Panc1 (cell line): ENCODE results near the gene MAOA.

DNA sequence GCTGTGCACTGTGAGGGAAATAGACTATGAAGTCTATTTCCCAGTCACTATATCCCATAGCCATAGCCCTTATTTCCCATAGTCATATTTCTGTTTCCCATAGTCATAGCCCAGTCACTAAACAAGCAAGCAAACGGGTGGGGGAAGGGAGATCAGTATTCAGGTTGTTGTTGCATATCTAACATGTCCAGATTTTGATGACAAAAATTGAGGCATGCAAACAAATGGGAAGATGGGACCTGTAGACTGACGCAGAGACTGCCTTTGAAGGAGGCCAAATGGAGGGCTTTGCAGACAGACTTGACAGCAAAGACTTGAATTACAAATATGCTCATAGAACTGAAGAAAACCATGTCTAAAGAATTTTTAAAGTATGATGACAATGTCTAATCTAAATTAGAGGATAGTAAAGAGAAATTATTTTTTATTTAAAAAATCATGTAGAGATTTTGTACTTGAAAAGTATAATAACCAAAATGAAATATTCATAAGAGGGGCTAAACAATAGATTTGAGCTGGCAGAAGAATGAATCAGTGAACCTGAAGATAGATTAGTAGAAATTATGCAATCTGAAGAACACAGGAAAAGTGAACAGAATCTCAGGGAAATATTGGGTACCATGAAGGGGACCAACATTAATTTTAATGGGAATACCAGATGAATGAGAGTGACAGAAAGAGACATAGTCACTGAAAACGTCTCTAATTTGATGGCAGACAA is 72.4 kb downstream of the USP9X start:
- RRBS, 2 experiments, result no CpG with 5 or more reads among the region's 3 CpGs

DNA sequence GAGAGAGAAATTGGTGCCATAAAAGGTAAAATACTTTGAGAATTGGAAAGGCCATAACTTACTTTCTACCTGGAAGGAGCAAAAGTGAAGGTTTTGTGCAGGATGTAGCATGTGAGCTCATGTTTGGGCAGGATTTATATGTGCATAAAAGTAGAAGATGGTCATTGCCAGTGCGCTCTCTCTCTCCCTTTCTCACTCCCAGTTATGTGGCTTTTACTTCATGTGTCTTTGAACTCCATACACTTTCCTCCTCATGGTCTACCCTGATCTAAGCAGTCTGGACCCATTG is 106.5 kb downstream of the USP9X start:
- RRBS, 2 experiments, result no CpG with 5 or more reads among the region's 1 CpG

DNA sequence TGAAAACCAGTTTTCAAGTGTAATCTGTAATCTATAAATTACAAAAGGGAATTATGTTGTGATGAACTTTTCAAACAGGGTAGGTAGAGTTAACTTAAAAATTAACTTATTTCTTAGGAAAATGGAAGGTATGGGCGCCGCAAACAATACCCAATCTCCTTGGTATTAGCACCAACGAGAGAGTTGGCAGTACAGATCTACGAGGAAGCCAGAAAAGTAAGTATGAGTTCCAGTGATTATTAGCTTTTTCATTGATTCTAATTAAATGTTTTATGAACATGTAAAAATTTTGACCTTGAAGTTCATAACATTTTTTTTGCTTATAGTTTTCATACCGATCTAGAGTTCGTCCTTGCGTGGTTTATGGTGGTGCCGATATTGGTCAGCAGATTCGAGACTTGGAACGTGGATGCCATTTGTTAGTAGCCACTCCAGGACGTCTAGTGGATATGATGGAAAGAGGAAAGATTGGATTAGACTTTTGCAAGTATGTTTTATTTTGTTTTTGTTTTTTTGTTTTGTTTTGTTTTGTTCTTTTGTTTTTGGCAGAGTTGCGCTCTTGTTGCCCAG is 10.0 kb downstream of the DDX3X start:
- RRBS, 2 experiments, result no CpG with 5 or more reads among the region's 12 CpGs

- RRBS, 2 experiments, result under 1 to 5% methylated on average over 22 of the region's 69 CpGs
Measured at GRCh38 chrX:41441761-41443166, 4.9 kb upstream of the NYX start.

GRCh38 chrX:43655978-43656804 is at the start of gene MAOA:
MAOA (plus strand) TSS chrX:43656299.
- RRBS, 2 experiments, result 0 to 15% methylated on average over 1 to 3 of the region's 36 CpGs

DNA sequence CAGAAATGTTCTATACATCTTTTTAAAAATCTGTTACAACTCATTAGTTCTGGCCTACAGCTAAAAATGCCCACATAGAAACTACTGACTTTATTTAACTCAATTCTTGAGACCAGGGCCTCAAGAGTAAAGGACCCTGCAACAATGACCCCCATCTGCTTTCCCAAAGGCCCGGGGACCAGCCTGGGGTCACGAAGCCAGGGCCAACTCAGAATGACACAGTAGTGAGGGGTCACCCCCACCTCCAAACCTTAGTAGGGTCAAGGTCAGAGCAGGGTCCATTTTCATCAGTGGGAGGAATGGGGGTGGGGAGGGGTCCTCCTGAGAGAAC is 544 bp downstream of the FUNDC1 start:
- RRBS, 2 experiments, result no CpG with 5 or more reads among the region's 2 CpGs

GRCh38 chrX:44891353-44892001 is 18.5 kb downstream of the KDM6A start:
- RRBS, 2 experiments, result no CpG with 5 or more reads among the region's 9 CpGs

- RRBS, 2 experiments, result no CpG with 5 or more reads among the region's 6 CpGs
Measured at GRCh38 chrX:44915242-44915698, 42.3 kb downstream of the KDM6A start.

GRCh38 chrX:45064563-45065815 is 135.7 kb downstream of the DIPK2B start:
- RRBS, 2 experiments, result no CpG with 5 or more reads among the region's 4 CpGs

- RRBS, 2 experiments, result no CpG with 5 or more reads among the region's 7 CpGs
Measured at GRCh38 chrX:45069474-45070482, 130.9 kb downstream of the DIPK2B start.

DNA sequence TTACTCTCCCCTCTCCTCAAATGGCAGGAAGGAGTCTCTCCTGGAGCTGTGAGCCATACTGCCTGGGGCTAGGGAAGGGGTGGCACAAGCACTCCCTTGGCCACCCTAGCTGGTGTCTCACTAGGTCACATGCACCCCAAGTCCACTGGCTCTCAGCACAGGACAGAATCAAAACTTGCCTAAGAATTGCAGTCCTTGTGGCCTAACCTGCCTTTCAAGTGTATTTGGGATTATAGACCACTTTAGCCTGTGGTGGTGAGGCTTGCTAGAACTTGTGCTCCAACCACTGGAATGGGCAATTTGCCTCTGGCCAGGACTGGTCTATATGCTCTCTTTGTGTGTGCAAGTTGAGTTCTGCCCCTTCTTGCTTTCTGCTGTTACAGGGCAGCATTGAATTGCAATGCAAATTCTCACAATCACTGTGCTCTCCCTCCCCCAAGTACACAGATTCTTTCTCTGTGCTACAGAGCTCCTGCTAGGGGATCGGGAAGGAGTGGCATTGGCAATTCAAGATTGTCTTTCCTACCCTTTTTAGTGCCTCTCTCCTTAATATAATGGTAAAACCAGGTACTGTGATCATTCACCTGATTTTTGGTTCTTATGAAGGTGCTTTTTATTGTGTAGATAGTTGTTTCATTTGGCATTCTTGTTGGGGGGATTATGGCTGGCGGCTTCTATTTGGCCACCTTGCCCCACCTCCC is 233.6 kb upstream of the DIPK2B start:
- RRBS, 2 experiments, result no CpG with 5 or more reads among the region's 2 CpGs

DNA sequence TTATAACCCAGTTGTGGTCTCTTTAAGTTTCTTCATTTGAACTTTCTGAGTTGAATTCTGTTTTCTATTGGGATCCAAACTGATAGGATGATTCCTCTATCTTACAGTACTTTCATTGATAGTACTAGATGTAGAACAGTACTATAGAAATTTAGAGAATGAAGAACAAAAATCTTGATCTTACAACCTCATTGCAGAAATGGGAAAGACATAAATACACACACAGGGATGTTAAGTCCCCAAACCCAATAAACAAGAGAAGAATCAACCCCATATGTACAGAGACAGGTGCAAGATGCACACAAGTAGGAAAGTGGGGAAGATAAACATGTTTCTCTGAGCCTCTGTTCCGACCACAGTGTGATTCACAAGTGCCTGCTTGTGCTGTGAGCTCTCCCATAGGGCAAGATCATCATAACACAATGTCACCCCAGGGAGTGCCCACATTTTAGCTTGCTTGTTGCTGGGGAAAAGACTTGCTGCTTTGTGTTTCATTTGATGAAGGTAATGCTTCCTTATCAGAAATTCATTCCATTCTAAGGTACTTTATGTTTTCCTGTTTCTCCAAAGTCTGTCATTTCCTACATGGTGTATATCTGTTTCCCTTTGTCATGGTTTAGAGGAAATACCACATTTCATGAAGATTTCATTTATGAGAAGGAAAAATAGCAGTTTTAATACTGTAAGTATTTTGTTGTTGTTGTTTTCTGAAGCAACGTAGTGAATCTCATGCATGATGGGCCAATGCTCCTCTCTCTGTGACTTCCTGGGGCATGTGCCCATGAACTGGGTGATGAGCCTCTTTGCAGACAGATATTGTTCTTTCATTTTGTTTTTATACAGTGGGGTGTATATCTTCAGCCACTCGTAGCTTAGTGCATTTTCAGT is 304.5 kb upstream of the DIPK2B start:
- RRBS, 2 experiments, result no CpG with 5 or more reads among the region's 3 CpGs

- RRBS, 2 experiments, result no CpG with 5 or more reads among the region's 8 CpGs
Measured at GRCh38 chrX:45765584-45766371, 565.1 kb upstream of the DIPK2B start.

DNA sequence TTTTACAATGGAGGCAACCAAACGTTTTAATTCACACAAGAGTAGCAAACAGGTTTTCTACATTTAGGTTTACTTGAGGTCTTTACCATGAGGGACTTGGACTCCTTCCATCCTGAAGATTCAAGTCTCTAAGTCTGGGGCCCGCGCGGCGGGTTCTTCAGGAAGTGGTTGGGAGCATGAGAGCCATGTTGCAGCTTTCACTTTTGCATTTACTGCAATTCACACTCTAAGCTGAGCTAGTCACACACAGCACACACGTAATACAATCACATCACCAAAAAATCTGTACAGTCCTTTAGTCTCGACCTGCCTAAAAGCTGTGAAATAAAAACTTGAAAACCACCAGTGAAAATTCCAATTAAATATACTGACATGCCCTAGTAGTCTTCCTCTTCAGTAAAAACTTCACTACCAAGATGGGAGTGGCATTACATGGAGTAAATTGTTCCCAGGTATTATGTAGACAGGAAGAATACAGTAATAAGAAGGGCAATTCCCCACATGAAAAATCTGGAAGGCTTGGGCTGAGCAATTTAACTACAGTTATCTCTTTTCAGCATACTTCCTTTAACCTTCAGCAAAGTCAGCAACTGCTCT is 571.0 kb upstream of the DIPK2B start:
- RRBS, 2 experiments, result no CpG with 5 or more reads among the region's 7 CpGs

- RRBS, 2 experiments, result under 1 to 6% methylated on average over 16 to 24 of the region's 72 CpGs
Measured at GRCh38 chrX:45851074-45851787, 595.9 kb upstream of the KRBOX4 start.

DNA sequence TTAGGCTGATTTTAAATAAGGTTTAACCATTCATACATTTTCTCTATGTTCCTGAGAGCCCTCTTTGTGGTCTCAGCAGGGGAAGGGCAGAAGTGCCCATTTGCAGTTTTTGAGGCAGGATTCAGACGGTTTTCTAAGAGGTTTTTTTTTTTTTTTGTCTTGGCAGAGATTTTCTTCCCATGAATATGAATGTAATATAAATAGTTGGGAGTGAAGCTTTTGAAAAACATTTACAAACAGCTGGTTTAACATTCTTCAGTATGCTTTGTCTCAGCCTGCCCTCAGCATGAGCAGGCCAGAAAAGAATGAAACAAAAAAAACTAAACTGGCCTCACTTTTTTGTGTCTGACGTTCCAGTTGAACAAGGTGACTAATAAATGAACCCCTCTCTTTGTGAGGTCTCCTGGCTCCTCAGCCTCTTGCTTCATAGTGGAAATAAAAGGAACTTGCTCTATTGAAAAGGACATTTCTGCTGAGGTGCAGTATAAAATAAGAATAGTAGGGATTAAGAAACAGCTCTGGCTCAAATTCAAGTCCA is 9.3 kb downstream of the CHST7 start:
- RRBS, 2 experiments, result no CpG with 5 or more reads among the region's 2 CpGs

GRCh38 chrX:46628374-46629143 is 55.0 kb downstream of the CHST7 start:
- RRBS, 2 experiments, result no CpG with 5 or more reads among the region's 2 CpGs

- RRBS, 2 experiments, result no CpG with 5 or more reads among the region's 9 CpGs
Measured at GRCh38 chrX:46791826-46792388, 33.0 kb upstream of the SLC9A7 start.

DNA sequence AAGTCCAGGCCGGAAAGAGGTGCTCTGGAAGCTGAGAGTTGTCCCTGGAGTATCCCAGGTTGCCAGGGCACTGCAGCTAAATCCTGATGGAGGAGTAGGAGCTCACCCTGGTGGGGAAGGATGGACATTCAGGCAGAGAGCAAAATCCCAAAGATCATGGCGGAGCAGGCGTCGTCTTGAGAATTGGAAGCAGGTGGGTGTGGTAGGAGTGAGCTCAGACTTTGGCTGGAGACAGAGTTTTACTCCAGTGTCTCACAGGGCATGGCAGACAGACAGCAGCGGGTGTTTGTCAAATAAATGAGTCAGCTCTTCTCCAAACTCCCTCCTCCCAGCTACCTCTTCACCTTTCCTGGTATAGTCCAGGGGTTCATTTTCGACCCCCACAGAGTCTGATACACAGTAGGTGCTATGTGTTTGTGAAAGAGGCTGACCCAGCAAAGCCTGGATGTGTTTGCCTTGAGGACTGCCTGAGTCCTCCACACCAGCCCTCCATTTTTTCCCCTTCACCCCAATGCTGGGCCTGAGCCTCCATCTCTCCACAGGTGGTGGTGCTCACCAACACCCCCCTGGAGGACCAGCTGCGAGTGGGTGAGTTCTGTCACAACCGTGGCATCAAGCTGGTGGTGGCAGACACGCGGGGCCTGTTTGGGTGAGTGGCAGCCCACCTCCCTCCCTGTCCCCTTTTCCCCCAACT is 6.9 kb downstream of the UBA1 start:
- RRBS, 2 experiments, result no CpG with 5 or more reads among the region's 10 CpGs